GM19240 (cell line): ENCODE measurements around the genes KCNJ11 and SAAL1.

- RRBS: no CpG with 5 or more reads among the region's 4 CpGs
Measured at GRCh38 chr11:14258003-14258775, 100.8 kb downstream of the RRAS2 start.

DNA sequence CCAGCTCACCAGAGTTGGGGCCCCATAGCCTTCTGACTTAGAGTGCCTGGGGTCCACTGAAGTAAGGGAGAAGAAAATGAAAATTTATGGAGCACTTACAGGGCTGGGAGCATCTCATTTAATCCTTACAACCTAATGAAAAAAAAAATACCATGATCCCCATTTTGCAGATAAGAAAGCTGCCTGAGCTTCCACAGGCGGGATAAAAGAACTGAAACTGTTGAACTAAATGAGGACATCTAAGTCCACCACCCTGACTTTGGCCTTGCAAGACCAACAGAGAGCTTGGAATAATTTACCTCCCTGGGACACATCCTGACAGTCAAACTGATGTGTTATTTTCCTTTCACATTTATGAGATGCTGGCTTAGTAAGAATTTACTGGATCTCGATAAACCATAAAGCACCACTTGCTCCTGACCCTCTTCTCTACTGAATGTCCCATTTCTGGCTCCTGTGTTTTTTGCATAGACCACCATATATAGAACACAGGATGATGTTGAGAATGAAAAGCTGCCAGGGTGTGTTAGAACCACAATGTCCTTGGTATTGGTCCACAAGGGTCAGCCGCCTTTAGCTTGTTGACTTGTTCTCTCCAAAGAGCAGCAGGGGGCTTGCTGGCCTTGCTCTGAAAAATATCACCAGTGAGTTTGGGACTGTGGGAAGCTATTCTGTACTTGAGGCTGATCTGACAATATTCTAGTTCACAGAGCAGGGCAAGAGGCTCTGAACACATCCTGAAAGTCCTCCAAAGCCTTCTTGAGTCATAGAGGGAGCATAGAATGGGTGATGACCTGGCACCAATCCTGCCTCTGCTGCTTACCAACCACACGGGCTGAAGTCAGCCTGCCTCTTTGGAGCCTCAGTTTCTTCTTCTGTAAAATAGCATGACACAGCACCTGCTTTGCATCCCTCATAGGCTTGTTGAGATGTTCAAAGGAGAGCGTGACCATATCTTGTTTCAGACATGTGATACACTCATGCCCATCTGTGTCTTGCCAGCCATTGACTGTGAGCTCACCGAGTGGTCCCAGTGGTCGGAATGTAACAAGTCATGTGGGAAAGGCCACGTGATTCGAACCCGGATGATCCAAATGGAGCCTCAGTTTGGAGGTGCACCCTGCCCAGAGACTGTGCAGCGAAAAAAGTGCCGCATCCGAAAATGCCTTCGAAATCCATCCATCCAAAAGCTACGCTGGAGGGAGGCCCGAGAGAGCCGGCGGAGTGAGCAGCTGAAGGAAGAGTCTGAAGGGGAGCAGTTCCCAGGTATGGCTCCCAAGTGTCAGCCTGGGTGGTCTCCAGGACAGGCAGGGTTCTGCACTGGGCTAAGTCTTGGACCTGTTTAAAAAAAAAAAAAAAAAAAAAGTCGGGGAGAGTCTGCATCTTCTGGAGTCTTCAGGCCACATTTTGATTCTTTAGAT, 96.8 kb downstream of the RRAS2 start:
- RRBS: no CpG with 5 or more reads among the region's 19 CpGs

DNA sequence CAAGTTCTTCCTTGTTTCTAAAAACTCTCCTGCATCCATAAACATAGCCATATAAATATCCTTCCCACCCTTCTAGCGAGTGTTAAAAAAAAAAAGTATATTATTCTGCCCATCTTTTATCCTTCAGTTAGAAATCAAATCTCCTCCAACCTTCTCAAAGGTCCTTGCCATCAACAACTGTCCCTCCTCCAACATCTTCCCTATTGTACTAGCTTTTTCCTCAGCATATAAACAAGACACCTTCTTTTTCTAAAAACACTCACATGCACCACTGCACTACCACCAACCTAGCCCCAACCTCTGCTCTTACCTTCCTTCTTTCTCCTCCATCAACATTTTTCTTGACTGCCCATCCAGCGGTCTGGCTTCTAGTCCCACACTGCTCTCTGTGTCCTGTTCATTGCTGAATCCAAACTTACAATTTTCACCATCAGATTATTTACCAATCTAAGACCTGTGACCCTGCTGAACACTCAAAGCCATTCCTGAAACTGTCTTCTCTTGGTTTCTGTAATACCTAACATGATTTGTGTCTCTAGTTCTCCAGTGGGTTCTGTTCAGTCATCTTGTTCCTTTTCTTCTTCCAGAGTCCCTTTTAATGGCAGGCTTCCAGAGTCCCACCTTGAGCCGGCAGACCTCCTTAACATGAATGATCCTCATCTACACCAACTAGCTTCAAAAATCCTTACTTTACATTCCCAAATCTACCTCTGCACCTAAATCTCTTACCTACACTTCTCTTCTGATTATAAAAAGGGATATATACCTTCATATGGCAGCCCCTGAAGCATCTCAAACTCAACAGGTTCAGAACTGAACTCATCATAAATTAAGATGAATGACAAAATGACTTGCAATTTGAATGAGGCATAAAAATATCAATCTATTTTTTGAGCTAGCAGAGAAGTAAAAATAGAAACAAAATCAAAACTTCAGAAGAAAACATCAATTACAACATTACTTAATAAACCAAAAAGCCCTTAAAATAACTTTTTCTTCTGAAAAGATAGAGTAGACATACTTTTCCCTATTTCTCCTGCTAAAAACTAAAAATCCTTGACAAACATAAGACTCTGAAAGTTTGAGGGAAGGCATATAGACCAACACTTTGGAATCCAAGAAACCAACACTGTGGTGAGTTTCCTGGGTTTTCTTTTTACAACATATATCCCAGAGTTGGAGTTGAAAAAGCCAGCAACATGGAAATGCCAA, 24.0 kb downstream of the RRAS2 start:
- RRBS: no CpG with 5 or more reads among the region's 3 CpGs

GRCh38 chr11:14554665-14555505, 34.7 kb upstream of the PSMA1 start:
- RRBS: no CpG with 5 or more reads among the region's 4 CpGs

GRCh38 chr11:14655294-14656047, 11.9 kb downstream of the PDE3B start:
- RRBS: no CpG with 5 or more reads among the region's 3 CpGs

GRCh38 chr11:15145573-15145914, 30.8 kb downstream of the INSC start:
- RRBS: no CpG with 5 or more reads among the region's 1 CpG

- RRBS: no CpG with 5 or more reads among the region's 8 CpGs
Measured at GRCh38 chr11:16186658-16187086, 169.7 kb downstream of the SOX6 start.

DNA sequence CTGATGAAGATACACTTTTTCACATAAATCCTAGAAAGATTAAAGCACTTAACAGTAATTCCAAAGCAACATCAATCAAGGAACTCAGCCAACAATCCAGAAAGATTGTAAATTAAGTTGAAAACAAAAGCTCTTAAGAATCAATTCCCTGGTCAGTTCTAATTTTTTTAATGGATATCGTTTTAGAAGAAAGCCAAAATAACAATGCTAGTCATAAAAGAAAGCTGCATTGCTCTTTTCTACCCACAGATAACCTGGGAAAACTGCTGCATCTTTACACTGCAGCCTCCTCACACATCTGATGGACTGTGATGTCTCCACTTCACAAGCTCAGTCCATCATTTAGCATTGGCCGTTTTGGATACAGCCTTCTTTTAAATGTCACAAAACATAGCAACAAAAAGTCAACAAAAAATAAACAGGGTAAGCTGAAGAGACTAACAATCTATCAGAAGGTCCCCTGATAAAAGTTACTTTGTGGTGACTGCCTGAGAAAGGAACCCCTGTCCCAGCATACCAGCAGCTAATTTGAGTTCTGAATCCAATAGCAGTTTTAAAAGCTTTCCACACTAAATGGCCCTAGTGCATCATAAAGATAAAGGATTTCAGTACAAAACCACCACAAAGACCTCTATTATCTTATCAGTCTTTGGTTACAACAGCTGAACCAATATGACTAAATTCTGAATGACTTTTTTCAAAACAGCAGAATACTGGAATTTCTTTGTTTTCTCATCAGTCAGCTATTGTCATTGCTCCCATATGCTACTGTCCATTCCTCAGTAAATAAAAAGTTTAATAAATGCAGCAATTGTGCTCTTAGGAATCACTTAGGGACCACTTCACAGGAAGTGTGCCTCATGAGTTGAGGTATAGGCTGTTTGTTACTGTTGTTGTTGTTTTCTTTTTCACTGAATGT, 162.5 kb downstream of the SOX6 start:
- RRBS: no CpG with 5 or more reads among the region's 2 CpGs

DNA sequence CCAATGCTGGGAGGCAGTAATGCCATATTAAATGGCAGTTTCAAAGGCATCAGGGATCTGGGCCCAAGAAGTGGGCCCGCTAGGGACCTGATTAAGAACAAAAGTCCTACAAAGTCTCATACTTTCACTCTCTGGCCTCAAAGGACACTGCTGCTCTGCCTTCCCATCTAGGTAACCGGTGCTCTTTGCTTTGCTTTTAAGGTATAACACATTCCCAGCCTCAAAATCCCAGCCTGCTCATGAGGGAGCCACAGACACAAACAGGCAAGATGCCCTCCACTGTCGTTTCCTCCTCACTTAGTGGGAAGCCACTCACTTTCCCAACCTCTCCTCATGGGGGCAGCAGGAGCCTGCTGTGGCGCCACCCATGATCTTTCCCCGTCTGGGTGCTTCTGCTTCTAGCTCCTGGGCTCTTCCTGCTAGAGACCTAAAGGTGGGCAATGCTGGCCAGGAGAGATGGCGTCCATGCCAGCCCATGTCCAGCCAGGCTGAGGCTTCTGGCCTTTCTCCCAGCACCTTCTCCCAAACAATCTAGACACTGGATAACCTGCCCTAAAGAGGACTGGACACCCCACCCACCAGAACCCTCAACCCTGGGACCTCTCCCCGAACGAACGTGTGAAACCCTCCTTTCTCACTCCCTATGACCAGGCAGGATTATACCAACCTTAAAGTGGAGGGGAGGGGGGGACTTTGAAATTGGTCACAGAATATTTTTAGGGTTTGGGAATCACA, 68.3 kb downstream of the PLEKHA7 start:
- RRBS: no CpG with 5 or more reads among the region's 9 CpGs

DNA sequence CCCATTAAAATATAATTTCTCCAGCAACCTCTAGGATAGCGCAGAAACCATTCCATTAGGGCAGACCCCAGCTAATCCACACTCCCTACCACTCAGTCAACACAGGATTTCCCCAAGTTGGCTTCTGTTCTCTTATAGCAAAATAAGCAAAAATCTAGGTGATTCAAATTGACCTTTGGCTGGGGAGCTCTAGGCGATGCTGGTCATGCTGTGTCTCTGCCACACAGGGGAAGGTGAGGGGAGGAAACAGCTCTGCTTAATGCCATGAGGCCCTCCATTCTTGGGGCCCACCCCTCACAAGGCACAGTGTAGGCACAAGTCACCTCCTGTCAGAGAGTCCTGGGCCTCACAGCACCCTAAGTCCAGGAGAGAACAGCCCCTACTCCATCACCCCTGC, 47.0 kb downstream of the PLEKHA7 start:
- RRBS: no CpG with 5 or more reads among the region's 2 CpGs

DNA sequence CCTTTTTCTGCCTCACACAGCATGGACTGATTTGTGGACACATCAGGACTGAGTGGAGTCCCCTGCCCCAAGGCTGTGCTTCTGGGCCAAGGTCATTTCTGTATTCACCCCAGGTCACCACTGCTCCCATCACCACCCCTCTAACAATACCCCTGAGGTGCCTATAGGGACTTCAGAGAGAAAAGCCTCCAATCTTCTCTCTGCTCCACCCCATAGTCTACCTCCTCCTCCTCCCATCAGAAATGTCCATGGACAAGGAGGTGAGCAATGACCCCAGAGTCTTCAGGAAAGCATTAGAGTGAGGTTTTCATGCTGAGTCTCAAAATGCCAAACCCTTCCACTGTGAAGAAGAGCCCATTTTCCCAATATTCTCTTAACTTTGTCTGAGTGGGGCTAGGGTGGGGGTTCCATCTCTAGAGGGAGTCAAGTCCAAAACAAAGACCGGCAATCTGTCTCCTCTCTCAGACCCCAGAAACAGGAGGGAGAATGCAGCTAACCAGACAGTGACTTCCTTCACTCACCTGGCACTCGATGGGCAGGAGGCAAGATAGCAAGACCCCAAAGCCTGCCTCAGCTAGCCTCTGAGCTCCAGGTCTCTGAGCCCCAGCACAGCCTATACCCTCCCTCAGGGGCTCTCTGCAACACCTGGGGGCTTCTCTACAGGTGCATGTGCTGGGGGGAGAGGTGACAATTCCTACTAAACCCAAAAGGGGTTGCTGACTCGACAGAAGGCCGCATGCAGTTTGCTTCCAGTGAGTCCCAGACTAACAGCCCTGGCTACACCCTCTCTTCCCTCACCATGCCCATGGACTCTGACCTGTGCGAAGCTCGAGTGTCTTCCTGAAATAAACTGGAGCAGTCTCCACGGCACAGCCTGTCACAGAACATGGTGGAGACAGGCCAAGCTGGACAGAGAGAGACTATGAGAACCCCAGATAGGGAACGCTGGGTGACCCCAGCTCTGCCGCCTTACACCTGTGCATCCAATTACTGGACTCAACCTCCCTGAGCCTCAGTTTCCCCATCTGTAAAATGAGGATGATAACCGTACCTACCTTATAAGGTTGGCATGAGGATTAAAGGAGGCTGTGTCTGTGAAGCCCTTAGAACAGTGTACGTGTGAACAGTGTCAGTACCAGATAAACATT, 16.8 kb downstream of the PLEKHA7 start:
- RRBS: no CpG with 5 or more reads among the region's 11 CpGs

DNA sequence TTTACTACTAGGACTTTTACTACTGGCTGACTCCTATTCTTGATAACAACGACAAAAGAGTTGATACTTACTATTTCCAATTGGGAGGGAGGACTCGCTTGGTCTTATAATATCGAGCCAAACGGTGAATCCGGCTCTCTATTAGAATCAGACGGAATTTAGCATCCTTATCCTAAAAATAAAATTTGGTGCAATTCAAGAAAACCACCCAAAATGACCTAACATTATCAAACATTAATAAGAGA, 2.5 kb downstream of the RPS13 start:
- RRBS: no CpG with 5 or more reads among the region's 6 CpGs

DNA sequence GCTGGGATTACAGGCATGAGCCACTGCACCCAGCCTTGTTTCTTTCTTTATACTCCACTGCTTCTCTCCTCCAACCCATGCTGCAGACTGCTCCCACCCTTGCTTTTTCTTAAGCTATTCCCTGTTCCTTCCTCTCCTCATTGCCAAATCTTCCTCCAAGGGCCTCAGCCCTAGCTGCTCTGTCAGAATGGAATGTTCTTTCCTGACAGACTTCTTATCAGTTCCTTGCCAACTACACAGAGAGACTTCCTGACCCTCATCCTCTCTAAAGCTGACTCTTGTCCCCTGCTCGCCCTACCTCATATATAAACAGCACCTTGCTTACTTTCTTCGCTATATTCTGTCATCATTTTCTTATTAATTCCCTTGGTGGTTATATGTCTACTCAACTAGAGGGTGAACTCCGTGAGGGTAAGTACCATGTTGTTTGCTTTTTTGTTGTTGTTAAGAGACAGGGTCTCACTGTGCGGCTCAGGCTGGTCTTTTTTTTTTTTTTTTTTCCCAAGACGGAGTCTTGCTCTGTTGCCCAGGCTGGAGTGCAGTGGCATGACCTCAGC, 17.0 kb upstream of the PIK3C2A start:
- RRBS: no CpG with 5 or more reads among the region's 5 CpGs

GRCh38 chr11:17388594-17388977, at the start of gene KCNJ11:
Gene KCNJ11, minus strand, starts transcription at chr11:17388659.
- RRBS: 18% methylated on average over 1 of the region's 18 CpGs

DNA sequence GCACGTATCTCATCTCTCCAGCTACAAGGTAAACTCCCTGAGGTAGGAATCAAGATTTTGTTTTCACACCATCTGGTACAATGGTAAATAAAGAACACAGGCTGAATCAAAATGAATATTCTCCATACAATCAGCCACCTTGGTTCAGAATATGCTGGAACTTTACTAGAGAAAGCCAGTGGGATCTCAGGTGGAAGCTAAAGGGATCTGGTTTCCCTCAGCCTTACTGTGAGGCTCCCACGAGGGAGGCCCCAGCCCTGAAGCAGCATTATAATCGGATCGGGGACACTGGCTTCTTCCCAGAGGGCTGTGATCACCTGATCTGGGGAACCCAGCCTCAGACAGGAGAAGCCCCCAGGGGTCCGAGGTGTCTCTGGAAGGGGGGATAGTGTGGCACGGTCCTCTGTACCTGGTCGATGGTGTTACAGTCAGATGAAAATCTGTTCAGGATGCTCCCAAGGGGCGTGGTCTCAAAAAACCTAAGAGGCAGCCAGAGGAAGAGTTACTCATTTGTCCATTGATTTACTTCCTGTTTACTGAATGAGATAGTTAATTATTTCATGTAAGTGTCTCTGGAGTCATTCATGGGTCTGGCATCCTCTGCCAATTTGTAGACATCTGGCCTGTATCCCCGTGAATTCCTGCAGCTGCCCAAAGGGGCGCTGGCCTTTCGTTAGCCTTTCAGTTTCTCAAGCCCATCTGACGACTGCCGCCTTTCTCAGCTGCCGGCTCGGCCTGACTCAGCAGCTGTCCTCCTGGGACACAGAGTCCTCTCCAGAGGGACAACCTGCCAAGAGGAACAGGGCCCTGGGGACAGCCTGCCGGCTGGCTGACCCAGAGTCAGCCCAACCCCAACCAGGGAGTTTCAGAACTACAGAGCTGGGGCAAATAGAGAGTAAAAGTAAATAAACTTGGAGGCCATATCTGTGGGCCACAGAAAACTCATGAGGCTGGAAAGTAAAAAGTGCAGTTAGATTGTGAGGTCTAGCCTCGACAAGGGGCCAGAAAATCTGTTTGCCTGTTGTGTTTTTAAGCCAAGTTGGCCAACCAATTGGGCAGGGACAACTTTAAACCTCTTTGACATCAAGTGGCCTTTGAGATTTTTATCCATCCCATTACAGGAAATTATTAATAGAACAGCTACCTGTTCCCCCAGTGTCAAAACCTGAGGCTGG, 17.0 kb upstream of the KCNJ11 start:
- RRBS: 20% methylated on average over 3 of the region's 17 CpGs

DNA sequence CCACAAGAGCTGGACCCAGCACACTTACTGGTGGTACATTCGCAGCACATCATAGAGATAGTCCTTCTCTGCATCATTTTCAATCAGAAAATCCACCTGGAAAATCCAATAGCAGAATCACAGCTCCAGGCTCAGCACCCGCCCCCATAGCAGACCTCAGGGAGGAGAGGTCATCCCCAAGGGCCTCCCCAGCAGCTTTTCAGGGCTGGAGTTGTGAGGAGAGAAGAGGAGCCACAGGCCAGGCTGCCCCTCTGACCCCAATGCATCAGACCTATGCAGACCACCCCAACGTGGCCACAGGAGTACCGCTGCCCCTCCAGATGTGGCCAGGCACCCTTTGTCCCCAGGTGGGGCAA, 11.0 kb downstream of the USH1C start:
- RRBS: no CpG with 5 or more reads among the region's 4 CpGs

DNA sequence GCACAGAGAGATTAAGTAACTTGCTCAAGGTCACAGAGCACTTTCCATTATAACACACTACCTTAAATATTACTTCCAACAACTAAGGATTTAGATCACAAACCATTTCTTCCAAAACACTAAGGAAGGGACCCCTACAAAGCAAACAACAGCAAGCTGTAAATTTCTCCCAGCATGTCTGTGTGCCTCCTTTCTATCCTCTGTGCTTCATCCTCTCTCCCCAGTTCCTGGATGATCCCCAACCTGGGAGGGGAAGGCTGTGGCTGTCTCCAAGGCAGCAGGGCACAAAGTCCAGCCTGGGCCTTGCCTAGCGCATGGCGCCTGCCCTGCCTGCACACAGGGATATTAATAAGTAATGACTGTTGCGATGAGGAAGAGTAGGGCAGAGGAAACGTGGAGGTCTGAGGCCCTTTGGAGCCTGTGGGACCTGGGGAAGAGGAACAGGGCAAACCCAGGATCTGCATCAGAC, 2.0 kb downstream of the USH1C start:
- RRBS: no CpG with 5 or more reads among the region's 4 CpGs

DNA sequence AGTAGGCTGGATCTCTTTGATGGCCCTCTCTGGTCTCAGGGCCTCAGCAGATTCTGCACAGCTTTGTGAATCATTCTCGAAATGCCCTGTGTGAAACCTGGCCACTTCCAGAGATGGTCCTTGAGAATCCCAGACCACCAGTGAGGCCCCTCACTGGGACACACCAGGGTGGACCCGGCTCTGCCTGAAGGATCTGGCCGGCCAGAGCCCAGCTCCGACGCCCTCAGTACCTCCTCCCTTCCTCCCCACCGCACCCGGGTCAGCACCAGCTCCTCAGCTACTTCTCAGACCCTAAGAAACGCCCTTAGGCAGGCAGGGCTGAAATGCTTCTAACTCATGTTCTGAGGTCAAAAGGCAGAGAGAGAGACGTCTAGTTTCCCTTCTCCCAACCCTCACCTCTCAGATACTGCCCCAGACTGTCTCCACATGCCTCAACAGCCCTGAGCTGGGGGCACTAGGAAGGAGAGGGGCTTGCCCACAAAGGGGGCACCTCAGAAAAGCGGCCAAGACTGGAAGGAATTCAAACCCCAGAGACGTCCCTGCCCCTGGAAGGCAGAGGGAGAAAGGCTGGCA, 657 bp downstream of the USH1C start:
- RRBS: 47% methylated on average over 5 of the region's 11 CpGs

- RRBS: 2% methylated on average over 20 of the region's 63 CpGs
Measured at GRCh38 chr11:18105472-18106505, at the start of gene SAAL1. Gene SAAL1, minus strand, starts transcription at chr11:18106082.

GRCh38 chr11:18281872-18282449, 15.9 kb downstream of the SAA1 start:
- RRBS: no CpG with 5 or more reads among the region's 5 CpGs